Gastrocnemius medialis (tissue), 3 donors: ENCODE results near the genes FGF23, C12orf4 and GALNT8.

DNA sequence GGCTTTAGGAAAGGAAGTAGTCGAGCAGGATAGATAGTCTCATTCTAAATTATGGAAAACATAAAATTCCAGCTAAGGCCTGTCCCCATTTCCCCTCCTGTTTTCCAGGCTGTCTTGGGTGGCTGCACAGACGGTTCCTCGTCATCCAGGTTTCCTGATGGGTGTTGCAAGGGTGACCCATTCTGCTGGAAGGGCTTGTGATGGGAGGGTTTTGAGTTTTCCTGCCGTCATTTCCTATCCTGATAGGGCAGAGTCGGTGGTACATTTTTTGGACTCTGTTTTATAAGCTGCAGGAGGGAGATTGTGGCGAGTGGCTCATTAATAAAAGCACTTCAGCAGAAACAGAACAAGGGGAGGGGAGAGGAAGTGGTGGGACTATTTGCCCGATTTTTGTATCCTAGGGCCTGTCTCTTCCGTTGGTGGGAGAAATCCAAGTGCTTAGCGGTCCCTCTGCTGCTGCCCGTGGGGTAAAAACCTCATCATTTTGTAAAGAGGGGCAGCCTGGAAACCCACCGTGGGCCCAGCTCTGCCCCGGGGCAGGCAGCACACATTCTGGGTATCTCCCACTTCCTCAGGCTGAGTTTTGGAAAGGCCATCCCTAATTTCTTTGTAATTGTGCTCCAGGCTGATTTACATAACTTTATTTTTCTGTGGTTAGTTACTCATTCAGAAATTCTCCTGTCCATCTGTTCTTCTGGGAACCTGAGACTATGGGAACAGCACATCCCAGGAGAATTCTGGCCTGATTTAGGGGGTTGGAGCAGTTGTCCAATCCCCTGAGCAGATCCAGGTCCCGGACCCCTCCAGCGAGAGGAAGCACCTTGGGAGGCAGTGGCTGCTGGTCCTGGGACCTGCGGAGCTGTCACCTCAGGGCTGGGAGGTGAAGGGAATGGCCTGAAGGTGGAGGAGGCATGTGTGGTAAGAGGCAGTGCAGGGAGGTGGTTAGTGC lies 40.1 kb downstream of the TSPAN9 start:
- PRO-cap, result no peak
- RAMPAGE, long total RNA, 3 experiments, result no peak in any of the 3 experiments

DNA sequence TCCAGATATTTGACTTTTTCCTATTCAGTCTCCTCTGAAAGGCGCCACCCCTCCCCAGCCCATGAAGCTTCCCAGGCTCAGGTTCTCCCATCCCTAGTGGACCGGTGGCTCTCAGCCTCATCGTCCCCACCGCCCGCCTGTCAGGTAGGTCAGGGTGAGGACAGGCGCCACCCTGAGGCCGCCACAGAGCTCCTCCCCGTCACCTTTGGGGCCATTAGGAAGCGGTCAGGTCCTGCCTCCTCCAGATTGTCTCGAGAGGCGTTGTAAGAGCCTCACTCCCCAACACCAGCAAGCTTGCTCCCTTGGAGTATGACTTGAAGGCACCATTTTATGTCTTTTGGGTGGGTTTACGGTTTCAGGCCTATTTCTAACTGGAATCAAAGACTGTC lies 55.5 kb downstream of the TSPAN9 start:
- PRO-cap, result no peak
- RAMPAGE, long total RNA, 3 experiments, result no peak in any of the 3 experiments

DNA sequence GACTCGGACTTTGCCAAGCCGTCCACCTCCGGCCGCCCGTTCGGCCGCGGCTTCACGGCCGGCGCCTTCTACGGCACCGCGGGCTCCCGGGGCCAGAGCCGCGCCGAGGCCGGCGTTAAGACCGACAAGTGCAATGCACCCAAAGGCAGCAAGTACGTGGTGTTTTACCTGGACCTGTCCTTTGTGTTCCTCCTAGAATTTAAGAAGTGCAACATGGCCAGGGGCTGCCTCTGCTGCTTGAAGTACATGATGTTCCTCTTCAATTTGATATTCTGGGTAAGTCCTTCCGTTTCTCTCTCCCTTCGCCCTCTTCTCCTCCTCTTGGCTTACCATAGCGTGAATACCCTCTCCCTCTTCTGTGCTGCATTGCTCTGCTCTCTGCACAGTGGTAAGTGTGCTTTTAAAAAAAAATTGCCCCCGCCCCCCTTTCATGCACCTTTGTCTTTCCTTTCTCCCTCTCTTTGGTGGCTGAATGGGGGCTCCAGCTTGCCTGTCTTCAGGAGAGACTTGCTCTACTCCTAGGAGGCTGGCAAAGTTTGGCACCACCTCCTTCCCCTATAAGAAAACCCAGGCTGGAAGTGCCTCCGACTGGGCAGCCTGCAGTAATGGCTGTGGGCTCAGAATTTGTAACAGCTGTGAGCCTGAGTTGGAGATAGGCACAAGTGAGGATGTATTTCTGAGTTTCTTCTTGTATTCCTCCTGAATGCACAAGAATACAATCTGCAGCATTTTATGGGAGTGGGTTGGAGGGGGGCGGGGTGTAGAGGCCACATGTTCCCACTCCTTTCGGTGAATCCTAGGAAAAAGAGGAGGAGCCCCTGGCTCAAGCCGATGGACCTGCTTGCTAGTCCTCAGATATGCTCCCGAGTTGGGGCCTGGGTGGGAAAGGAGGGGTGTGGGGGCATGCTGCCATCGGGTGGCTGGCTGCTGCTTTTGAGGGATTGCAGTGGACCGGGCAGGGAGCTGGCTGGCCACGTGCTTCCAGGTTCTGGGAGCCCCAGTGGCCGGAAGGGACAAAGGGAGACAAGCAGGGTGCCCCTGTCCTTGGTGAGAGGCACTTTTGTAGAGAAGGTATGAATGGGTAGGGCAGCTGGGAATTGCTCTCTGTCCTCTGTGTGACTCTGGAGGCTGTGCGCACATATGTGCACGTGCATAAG lies 124.2 kb downstream of the TSPAN9 start:
- PRO-cap, result no peak
- RAMPAGE, long total RNA, 3 experiments, result no peak in any of the 3 experiments

DNA sequence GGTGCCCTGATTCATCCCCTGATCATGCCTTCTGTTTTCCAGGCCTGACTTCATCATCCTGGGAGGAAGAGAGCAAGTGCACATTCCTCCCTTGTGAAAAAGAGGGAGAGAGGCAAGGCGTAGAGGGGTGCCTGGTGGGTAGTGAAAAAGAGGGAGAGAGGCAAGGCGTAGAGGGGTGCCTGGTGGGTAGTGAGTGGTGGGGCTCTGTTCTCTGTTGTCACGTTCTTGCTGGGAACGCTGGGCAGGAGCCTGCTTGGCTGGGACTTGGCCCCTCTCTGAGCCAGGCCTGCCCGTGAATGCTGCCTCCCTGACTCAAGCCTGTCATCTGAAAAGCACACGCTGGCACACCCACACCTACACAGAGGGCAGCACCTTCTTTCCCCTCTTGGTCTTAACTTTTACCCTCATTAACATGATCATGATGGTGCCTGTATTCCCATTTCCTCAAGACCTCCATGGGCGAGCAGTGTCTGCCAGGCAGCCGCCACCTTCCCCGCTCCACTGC lies 161.9 kb downstream of the TSPAN9 start:
- PRO-cap, result no peak
- RAMPAGE, long total RNA, 3 experiments, result no peak in any of the 3 experiments

DNA sequence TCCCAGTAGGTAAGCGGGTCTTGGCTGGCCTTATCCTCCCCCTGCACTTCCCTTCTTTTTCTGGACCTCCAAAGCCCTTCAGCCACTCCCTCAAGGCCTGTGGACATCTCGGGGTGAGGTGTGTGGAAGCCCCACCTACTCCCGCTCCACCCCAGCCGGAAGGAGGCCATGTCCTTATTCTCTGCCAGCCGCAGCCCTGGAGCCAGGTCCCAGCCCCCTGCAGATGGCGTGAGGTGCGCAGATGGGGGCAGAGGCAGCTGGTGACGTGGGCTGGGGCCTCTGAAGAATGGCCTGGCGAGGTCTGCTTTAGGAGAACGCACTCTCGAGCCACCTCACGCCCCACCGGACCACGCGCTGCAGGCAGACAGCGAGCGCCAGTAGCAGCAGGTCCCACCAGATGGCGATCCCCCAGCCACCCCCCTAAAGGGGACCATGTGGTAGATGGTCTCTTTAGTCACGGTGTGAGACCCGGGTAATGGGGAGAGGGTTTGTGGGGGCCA lies 167.1 kb downstream of the TSPAN9 start:
- PRO-cap, result no peak
- RAMPAGE, long total RNA, 3 experiments, result no peak in any of the 3 experiments

DNA sequence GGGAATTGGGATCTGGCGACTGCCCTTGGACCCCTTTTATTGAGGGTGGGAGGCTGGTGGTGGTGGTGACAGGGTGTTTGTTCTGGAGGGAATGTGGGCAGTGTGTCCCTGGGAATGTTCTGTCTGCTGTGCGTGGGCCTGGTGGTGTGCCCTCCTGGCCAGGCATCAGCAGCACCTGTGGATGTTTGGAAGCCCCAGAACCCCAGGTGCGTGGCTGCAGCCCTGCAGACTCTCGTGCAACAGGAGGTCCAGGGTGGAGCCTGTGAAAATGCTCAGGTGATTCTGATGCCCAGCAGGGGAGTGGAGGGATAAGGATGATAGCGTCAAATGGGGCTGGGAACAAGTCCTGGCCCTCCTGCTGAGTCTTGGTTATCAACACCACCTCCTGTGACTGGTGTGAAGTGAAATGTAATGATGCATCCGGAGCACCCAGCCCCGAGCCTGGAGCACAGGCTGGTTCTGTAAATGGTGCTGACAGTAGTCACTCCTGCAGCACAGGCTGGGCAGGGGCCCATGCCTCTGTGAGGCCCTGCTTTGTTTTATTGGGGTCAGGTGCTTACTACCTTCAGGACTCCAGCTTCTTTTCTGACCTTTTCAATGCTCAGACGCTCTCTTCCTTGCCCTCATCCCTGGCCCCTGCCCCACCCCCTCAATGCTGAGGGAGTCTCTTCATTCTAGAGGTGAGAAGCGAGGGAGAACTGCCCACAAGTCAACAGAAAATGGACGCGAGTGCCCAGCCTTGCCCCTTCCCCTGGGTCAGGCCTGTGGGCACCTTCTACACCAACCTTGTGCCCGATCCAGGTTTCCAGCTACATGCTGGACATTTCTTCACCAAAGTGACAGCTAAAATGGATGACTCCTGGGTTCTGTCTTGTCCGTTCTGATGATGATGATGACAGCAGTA lies 176.8 kb downstream of the TSPAN9 start:
- PRO-cap, result unidirectional peak, minus-strand start at position 241 of the sequence
- RAMPAGE, long total RNA, 3 experiments, result no peak in any of the 3 experiments

DNA sequence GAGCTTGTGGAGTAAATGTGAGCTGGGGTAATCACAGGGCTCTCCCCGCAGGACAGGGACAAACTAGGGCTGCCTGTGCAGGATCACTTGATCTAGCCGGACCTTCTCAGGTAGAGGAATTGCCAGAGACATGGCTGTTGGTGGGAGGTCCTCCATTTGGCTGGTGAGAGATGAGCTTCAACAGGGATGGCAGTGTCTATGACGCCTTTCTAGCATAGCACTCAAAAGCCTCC lies 75.2 kb upstream of the PRMT8 start:
- PRO-cap, result no peak
- RAMPAGE, long total RNA, 3 experiments, result no peak in any of the 3 experiments

GRCh38 chr12:3474292-3474702 lies 16.7 kb upstream of the PRMT8 start:
- PRO-cap, result no peak
- RAMPAGE, long total RNA, 3 experiments, result no peak in any of the 3 experiments

DNA sequence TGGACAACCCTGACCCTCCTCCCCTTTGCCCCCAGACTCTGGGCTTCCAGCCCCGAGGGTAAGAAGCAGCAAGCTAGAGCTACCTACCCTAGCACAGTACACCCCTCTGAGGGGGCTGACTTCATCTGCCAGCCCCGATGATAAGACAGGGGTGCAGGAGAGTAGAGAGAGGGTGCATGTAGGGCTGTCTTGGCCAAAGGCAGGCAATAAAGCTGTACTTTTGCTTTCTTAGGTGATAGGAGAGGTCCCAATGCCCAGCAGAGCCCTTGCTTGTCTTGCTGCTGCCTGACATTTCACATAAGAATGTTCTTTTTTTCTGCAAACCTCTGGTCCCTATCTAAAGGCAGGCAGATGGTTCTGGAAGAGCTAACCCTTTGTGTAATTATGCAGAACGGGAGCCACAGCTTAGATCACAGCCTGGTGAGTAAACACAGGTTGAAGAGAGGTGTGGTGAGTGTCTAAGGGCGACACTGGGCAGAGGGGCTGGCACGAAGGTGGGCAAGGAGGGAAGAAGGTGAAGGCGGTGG lies 42.6 kb downstream of the PRMT8 start:
- PRO-cap, result no peak
- RAMPAGE, long total RNA, 3 experiments, result no peak in any of the 3 experiments

- PRO-cap, result no peak
- RAMPAGE, long total RNA, 3 experiments, result no peak in any of the 3 experiments
These were observed 4.5 kb downstream of the CRACR2A start for GRCh38 chr12:3748098-3749133.

- PRO-cap, result no peak
- RAMPAGE, long total RNA, 3 experiments, result no peak in any of the 3 experiments
These were observed 4.1 kb downstream of the PARP11 start for GRCh38 chr12:3868910-3869646.

DNA sequence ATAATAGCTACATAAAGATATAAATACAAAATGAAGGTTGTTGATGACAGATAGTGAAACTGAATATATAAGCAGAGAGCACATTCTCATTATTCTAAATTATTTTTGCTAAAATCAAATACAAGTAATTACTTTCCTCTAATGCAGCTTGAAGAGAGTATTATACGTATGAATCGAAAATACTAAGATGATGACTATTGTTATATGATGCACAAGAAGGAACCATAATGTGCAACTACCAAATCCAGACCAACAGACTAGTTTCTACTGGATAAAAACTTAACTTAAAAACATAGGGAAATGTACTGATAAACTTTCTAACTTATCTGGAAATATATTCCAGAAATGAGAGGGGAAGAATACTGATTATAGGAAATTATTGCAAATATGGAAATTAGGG lies 2.4 kb downstream of the PARP11 start:
- PRO-cap, result no peak
- RAMPAGE, long total RNA, 3 experiments, result no peak in any of the 3 experiments

DNA sequence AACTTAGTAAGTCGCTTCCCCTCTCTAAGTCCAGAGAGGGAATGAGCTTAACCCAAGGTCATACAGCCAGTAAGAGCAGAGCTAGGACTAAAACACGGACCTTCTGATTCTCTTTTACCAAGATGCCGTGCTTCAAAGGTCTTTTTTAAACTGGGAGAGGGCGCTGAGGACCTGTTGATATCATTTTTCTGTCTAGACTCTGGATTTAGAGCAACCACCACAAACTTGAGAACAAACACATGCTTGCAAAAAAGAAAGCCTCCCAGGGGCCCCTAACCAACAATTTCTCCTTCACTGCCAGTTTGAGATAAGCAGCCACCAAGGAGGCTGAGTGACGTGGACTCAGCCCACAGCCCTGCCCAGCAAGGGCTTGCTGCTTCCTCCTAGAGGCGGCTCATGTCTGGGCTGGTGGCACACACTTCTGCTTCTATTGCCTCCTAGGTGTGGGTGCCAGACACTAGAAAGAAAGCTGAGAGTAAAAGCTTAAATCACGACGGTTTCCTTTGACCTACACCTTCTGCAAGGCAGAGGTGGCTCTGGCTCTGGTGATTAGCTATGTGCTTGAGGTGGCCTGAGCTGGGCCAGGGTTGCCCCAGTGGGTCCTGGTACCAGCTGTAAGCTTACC lies 89.4 kb upstream of the PARP11 start:
- PRO-cap, result no peak
- RAMPAGE, long total RNA, 3 experiments, result no peak in any of the 3 experiments

GRCh38 chr12:4148335-4148966 lies 125.1 kb upstream of the CCND2 start:
- PRO-cap, result no peak
- RAMPAGE, long total RNA, 3 experiments, result no peak in any of the 3 experiments

DNA sequence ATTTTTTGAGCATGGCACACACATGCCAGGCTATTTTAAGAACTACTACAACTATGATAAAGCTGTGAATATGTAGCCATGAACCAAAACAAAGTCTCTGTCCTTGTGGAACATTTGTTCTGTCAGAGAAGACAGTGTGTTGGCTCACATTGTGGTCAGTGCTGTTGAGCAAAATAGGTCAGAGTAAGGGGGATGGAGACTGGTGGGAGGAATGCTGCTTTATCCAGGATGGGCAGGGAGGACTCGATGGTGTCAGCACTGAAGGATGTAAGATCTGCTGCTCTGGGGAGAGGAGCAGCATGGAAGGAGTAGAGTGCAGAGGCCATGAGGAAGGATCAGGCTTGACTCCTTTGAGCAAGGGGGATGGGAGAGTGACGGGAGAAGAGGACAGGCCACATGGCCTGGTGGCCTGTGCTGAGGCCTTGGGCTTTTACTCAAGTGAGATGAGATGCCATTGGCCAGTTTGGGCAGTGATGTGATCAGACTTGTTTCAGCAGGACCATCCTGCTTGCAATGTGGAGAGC lies 23.9 kb downstream of the FGF23 start:
- PRO-cap, result no peak
- RAMPAGE, long total RNA, 3 experiments, result no peak in any of the 3 experiments

DNA sequence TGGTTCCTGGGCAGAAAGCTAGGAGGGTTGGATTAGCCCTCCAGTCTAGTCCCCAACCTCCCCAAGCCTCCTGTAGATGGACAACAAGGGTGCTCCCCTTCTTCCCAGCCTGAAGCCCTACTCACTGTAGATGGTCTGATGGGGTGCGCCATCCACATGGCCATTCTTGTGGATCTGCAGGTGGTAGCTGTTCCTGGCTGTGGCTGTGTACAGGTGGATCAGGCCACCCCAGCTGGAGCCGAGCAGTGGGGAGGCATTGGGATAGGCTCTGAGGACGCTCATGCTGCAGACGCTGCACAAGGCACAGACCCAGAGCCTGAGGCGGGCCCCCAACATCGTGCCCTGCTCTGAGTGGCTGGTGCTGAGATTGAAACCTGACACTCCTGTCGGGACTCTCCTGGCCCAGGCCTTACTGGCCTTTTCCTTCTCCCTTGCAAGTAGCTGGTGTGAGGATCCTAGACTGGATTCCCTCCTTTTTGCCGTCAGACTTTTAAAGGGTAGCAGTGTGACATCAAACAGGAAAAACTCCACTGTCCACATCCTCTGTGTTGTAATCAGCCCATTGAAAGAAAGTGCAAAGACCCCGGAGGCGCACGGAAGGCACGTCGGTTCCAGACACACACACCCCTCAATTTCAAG lies at the start of gene FGF23:
Gene FGF23, minus strand, starts transcription at position 466 of the 639 bp plus-strand sequence.
- PRO-cap, result no peak
- RAMPAGE, long total RNA, 3 experiments, result no peak in any of the 3 experiments

DNA sequence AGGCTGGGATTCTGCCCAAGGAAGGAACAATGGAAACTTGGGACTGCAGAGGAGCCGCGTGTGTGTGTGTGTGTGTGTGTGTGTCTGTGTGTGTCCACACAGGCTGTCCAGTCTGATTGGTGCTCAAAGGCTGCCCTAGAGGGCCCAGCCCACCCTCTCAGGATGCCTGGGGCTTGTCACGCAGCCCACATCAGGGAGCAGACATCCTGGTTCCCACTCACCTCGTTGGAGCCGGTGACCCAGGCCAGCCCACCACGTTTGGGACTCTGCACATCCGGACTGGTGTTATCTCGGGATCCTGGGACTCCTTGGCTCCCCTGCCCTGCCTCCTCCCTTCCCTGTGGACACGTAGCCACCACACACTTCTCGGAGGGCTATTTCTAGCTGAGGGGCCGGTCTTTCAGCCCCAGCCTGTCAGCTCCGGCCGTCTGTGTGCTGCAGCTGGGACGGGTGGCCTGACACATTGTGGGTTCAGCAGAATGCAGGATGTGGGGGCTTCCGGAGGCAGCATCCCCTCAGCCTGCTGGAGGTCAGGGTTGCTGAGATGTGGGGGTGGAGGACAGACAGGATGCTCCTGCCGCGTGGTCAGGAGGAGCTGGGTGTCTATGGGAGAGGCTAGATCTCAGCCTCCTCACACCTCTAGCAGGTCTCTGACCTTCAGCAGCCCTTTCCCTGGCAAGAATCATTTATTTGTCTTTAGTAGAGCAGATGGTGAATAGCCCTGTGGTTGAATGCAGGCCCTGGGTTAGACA lies 12.8 kb upstream of the FGF23 start:
- PRO-cap, result no peak
- RAMPAGE, long total RNA, 3 experiments, result no peak in any of the 3 experiments

DNA sequence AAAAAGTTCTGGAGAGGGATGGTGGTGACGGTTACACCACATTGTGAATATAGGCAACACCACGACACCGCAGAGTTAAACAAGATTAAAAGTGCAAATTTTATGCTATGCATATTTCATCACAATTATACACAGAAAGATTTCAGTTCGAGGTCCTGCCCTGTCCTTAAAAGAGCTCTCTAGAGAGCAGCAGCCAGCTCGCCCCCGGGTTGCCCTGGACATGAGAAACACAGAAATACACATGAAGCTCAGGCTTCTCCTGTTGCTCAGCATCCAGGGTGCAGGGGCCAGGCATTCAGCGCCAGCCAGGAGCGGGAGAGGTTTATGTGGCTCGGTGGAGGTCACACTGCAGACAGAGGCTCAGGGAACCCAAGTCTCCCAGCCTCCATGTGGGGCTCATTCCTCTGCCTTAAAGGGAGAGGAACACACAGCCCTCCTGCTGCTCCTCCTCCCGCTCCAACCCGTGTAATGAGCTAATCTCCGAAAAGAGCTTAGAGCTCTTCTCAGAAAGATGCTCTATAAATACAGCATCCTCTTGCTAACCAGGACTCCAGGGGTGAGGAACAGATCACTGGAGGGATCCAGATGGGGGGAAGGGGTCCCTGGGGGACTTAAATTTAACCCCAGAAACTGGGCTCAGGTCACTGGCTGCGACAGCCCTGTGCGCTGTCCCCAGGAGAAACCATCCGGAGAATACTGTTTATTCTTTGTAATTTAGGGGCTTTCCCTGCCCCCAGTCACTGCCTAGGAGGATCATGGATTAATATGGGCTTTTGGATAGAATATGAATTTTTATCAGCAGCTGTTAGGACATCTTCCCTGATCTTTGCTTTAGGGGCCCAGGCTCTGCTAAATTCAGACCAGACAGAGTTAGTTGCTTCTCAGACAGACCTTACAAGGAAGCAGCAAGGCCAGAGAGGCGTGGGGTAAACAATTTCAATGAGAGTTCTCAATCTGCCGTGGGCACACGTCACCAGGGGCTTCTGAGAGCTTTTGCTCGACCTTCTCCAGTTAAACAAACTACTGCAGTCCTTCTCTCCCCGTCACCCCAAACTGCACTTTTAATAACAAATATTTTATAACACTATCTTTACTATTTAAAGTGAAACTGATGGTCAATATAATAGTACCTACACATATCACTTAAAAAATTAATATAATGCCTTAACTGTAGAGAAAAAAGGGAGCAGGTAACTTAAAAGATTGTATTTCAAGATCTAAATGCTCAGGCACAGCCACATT lies 28.0 kb downstream of the FGF6 start:
- PRO-cap, result no peak
- RAMPAGE, long total RNA, 3 experiments, result no peak in any of the 3 experiments

GRCh38 chr12:4537911-4538650 lies at the start of gene C12orf4:
Gene C12orf4, minus strand, starts transcription at chr12:4538469.
- PRO-cap, result unidirectional peak, minus-strand start at chr12:4538415; unidirectional peak, minus-strand start at chr12:4538464
- RAMPAGE, long total RNA, 3 experiments, result start-site peak on the minus strand in 2 of 3 experiments, at chr12:4538463-4538470 at its widest, 84 to 93 reads per replicate

DNA sequence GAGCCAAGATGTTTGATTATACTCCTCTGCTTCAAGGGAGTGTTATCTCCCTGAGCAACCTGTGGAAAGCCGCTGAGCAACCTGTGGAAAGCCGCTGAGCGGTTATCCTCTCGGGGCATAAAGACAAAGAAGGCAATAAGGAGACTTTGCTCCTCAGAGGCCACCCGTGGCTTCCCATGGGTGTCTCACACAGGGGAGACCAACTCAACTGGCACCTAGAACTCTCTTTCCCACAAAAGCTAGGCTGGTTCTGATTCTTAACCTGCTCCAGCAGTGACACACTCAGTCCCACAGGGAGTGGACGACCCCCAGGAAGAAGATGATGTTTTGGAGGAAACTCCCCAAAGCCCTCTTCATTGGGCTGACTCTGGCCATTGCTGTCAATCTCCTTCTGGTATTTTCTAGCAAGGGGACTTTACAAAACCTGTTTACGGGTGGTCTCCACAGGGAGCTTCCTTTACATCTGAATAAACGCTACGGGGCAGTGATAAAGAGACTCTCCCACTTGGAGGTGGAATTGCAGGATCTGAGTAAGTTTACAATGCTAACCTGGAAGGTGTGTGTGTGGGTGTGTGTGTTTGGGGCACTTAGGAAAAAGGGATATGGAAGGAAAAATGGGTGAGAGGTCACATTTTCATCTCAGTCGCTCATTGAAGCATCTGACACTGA lies at the start of gene GALNT8:
Gene GALNT8, plus strand, starts transcription at position 42 of the 669 bp plus-strand sequence.
- PRO-cap, result no peak
- RAMPAGE, long total RNA, 3 experiments, result no peak in any of the 3 experiments